ENCODE data around the gene ELMOD2.

DNA sequence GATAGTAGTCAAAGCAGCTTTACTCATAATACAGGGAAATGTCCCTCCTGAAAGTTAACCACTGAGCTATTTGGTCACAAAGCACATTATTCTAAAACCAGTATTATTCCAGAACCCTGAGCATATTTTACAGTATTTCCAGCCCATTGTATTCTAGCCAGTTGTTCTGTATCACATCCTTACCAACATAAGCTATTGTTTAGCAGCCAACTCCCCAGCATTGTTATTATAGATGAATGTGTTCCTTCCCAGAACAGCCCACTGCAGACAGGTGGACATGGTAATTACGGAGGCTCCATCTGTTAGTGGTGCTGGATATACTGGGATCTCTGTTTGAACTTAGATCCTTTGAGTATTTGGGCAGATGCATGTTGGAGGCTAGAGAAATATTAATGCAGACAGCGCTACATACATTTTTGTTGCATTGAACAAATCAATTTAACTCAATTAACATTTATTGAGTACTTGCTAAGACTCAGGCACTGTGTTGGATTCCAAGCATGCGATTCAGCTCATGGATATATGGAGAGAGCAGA, 126.1 kb downstream of the MGST2 start:
- PRO-cap: no peak
- RAMPAGE, long total RNA, 2 experiments: no peak in any of the 2 experiments

DNA sequence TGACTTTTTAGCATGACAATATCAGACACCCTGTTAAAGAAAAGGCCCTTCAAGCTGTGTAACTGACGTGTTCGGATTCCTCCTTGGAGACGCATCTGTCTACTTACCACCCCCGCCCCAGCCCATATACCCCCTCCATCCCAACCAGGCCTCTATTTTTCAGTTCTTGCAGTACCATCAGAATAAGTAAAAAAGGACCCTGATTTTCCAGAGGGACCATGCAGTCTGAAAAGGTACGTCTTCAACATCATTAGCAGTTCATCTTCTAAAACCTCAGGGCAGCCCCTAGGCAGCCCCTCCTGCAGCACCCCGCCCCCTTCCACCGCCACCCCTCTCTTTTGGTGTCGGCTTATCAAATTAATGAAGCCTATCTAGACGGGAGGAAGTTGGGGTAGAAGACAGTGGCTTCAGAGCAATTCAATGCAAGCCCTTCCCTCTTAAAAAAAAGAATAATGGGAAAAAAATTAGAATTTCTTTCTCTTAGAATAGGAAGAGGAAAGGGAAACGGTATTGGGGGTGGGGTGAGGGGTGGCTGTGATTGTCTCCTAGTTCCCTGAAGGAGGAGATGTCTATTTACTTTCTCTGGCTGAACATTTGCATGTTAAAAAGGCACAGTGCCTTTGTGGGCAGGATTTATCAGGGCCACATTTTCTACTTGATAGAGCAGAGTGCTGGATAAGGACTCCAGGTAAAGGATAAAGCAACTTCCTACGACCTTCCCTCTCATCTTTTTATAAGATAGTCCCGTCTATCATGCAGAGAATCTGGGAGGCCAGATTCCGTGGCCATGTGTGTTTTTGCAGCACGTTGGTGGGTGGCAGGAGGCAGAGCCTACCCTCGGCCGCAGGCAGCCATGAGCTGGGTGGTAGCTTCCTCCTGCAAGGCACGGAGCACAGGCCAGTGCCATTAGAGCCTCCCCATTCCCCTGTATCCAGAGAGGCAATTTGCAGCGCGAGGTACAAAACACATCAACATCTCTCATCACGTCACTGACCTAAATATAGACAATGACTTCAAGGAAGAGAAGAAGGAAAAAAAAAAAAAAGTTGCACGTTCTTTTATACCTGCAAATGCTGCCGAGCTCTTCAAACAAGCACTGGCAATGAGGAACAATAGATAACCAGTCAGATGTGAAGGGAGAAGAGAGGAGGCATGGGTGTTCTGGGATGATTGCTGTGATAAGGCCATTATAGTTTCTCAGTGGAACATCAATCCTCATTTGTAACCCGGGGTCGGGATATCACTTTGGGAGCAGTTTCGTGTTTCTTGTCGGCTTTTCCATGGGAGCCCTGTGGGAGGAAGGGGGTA, 159.6 kb downstream of the MGST2 start:
- PRO-cap: unidirectional peak, minus-strand start at position 933 of the sequence
- RAMPAGE, long total RNA, 2 experiments: no peak in any of the 2 experiments

GRCh38 chr4:139875542-139875882, 209.9 kb downstream of the MGST2 start:
- PRO-cap: no peak
- RAMPAGE, long total RNA, 2 experiments: no peak in any of the 2 experiments

- PRO-cap: no peak
- RAMPAGE, long total RNA, 2 experiments: no peak in any of the 2 experiments
These were observed 164.6 kb downstream of the MAML3 start for GRCh38 chr4:139989220-139990041.

GRCh38 chr4:140057791-140058267, 96.2 kb downstream of the MAML3 start:
- PRO-cap: no peak
- RAMPAGE, long total RNA, 2 experiments: no peak in any of the 2 experiments

DNA sequence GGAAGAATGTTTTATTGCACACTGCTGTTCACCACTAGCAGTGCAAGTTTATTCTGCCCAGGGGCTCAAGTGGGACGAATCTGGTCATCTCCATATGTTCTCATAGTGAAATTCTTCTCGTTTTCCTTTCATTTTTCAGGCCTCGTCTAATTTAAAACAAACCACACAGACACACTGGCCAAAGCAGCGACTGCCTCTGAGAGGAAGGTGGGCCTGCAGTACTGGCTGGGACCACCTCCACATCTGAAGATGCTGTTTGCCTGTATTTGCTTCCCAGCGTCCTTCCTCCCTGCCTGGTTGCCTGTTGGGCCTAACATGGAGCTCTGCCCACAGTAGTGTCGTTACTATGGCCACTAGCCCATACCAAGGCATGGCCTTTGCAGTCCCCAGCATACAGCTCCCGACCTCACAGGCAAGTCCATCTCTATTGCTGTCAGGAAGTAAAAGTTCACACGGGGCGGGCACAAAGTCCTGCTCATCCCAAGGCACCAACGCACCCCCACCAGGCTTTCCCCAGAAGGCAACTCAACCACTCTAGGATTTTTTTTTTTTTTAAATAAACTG, 71.7 kb downstream of the MAML3 start:
- PRO-cap: no peak
- RAMPAGE, long total RNA, 2 experiments: no peak in any of the 2 experiments

GRCh38 chr4:140085008-140086104, 68.6 kb downstream of the MAML3 start:
- PRO-cap: no peak
- RAMPAGE, long total RNA, 2 experiments: no peak in any of the 2 experiments

GRCh38 chr4:140094625-140095407, 59.2 kb downstream of the MAML3 start:
- PRO-cap: no peak
- RAMPAGE, long total RNA, 2 experiments: no peak in any of the 2 experiments

GRCh38 chr4:140096826-140097481, 57.0 kb downstream of the MAML3 start:
- PRO-cap: no peak
- RAMPAGE, long total RNA, 2 experiments: no peak in any of the 2 experiments

DNA sequence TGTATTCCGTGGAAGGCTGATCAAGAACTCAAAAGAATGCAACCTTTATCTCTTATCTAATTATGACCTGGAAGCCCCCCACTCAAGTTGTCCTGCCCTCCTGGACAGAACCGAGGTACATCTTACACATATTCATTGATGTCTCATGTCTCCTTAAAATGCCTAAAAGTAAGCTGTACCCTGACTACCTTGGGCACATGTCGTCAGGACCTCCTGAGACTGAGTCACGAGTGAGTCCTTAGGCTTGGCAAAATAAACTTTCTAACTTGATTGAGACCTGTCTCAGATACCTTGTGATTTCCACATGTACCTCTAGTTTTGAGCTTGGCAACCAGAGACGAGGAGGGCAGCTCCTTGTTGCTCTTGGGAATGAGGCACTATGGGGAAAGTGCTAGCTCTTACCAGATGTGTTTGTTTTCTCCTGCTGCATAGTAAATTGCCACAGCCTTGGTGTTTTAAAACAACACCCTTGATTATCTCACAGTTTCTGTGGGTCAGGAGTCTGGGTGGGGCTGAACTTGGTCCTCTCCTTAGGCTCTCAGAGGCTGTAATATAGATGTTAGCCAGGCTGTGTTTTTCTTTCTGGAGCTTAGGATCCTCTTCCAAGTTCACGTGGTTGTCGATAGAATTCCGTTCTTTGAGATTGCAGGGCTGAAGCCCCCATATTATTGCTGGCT, 59.1 kb upstream of the MAML3 start:
- PRO-cap: no peak
- RAMPAGE, long total RNA, 2 experiments: no peak in any of the 2 experiments

- PRO-cap: no peak
- RAMPAGE, long total RNA, 2 experiments: no peak in any of the 2 experiments
These were observed 631 bp upstream of the CLGN start for GRCh38 chr4:140428084-140428473.

- PRO-cap: unidirectional peak, plus-strand start at chr4:140524115; unidirectional peak, plus-strand start at chr4:140524168; unidirectional peak, minus-strand start at chr4:140524521
- RAMPAGE, long total RNA, 2 experiments: start-site peak on the plus strand in 2 of 2 experiments, at chr4:140524163-140524218 at its widest, 97 to 1,138 reads per replicate
These were observed at the start of gene ELMOD2 for GRCh38 chr4:140523646-140524888. TSS of gene ELMOD2 (plus strand) at chr4:140524168.

- PRO-cap: no peak
- RAMPAGE, long total RNA, 2 experiments: no peak in any of the 2 experiments
These were observed 73.7 kb upstream of the UCP1 start for GRCh38 chr4:140642462-140642810.

DNA sequence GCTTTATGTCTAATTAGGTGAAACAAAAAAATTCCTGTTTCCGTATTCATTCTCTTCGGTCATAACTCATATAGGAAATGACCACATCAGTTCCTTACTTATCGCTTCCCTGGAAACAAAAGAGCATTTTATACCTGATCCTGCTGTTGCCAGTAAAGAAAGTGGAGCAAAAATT, 930 bp downstream of the TBC1D9 start:
- PRO-cap: unidirectional peak, plus-strand start at position 126 of the sequence
- RAMPAGE, long total RNA, 2 experiments: no peak in any of the 2 experiments

DNA sequence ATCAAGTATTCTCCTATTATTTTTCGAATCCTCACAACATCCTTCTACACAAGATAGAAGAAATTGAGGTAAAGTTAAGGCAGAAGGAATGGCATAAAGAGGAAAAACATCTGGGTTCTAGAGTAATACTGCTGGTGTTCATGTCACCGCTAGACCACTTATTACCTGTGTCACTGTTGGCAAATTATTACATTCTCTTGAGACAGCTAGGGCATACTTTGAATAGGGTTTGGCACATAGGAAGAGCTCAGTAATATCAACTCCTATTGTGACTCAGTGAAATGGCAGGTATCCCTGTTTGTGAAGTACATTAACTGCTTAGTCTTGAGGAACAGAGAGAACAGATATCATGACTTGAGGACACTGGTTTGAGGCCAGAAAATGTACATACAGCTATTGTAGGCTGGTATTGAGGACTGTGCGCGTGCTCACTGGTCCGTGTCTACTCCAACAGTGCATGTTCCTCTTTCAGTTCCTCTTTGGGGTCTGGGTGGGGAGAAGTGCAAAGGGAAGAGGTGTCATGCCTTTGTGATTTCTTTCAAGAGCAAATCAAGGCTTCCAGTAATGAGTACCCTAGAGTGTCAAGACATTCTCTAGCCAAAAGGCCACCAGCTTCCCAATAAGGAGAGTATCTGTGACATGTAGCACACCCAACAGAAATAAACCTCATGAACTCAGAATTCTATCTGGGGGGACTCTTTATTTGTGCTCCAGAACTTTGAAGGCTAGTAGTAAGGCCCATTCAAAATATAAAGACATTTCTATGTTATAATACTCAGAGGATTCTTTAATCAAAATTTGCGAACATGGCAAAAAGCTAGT, 34.6 kb upstream of the TBC1D9 start:
- PRO-cap: unidirectional peak, minus-strand start at position 370 of the sequence
- RAMPAGE, long total RNA, 2 experiments: no peak in any of the 2 experiments

GRCh38 chr4:140850027-140850337, 93.8 kb upstream of the TBC1D9 start:
- PRO-cap: no peak
- RAMPAGE, long total RNA, 2 experiments: no peak in any of the 2 experiments

DNA sequence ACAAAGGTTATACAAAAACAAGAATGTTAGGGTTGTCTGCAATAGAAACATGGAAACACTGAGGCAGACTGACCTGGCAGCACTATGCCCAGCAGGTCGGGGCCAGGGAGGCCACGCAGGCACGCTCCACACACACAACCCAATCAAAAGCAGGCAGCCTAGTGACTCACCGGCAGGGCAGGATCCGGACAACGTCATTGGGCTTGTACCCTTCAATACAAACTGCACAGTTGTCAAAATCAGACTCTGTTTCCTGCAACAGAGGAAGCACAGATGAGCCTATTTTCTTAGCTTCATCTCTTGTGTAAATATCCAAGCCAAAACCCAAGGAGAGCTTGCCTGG, 185.8 kb downstream of the RNF150 start:
- PRO-cap: no peak
- RAMPAGE, long total RNA, 2 experiments: no peak in any of the 2 experiments

- PRO-cap: bidirectional peak, plus-strand start at chr4:141002717, minus-strand start at chr4:141002672
- RAMPAGE, long total RNA, 2 experiments: no peak in any of the 2 experiments
These were observed 130.7 kb downstream of the RNF150 start for GRCh38 chr4:141002530-141003101.

- PRO-cap: no peak
- RAMPAGE, long total RNA, 2 experiments: no peak in any of the 2 experiments
These were observed 13.0 kb downstream of the ZNF330 start for GRCh38 chr4:141233378-141234380.

- PRO-cap: bidirectional peak, plus-strand start at chr4:141636991, minus-strand start at chr4:141636787; bidirectional peak, plus-strand start at chr4:141637074, minus-strand start at chr4:141637033
- RAMPAGE, long total RNA, 2 experiments: start-site peak on the plus strand in 2 of 2 experiments, at chr4:141636880-141637023 at its widest, 18 to 47 reads per replicate
These were observed 501 bp downstream of the IL15 start for GRCh38 chr4:141636703-141637465.